Peritoneum (tissue), 1 donor: ENCODE results near the gene OMG.

DNA sequence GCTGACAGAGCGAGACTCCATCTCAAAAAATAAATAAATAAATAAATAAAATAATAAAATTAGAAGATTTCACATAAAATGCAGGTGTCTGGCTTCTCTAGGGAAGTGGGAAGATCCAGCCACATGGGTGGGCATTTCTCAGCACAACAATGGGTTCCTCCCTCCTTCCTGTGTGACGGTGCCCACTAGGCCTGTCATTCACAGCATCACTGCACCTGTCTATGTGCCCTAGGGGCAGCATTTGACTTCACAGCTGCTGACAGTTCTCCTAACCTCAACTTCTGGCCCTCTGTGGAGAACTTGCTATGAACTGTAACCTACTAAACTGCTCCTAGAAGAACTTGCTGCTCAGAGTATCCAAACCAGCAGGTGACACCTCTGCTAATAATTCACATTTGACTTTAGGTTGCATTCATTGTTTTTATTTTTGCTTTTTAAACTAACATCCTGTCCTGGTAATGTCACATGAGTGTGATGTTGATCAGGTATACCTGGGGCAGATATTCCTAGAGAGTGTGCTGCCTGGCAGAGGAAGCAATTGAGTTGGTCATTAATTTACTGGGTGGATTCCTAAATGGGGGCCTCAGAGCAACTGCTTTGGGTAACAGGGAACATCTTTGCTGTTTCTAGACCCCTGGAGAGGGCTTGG, 2.9 kb downstream of the ABHD15 start:
- PRO-cap: no peak

GRCh38 chr17:29590933-29592039, 1.6 kb upstream of the ANKRD13B start:
- PRO-cap: no peak

DNA sequence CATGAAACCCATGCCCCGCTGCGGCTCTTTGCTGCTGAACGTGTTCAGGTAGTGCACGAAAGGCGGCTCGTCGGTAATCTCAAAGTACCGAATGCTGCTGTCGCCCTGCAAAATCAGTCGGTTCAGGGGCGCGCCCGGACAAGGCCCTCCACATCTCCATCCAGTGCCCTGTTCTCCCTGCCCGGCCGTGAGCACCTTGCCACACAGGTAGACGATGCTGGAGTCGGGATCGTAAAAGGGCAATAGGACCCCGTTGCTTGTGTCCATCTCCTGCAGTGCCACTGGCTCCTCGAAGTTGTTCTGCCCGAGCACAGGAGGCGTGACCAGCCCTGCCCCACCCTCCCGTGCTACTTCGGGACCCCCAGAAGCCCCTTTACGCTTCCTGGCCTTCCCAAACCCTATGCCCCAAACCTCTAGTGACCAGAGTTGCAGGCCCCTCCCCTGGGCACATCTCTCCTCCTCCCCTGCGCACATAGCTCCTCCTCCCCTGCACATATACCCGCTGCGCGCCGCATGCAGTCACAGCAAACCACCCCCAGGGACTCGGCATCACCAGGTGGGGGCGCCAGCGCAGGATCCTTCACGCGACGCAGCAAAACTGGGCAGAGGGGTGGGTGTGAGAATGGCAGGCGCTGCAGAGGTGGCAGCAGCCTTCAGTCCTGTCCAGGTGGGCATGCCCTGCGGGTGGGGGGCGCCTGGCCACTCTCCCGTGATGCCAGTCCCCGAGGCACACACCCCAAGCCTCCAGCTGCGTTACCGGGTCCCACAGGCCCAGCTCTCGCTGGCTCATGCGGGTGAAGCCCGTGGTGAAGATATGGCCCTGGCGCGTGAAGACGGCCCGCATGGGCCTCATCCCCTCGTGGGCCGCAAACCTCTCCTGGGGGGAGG, 5.7 kb downstream of the CORO6 start:
- PRO-cap: no peak

GRCh38 chr17:29621051-29622244, 1.3 kb downstream of the CORO6 start:
- PRO-cap: no peak

DNA sequence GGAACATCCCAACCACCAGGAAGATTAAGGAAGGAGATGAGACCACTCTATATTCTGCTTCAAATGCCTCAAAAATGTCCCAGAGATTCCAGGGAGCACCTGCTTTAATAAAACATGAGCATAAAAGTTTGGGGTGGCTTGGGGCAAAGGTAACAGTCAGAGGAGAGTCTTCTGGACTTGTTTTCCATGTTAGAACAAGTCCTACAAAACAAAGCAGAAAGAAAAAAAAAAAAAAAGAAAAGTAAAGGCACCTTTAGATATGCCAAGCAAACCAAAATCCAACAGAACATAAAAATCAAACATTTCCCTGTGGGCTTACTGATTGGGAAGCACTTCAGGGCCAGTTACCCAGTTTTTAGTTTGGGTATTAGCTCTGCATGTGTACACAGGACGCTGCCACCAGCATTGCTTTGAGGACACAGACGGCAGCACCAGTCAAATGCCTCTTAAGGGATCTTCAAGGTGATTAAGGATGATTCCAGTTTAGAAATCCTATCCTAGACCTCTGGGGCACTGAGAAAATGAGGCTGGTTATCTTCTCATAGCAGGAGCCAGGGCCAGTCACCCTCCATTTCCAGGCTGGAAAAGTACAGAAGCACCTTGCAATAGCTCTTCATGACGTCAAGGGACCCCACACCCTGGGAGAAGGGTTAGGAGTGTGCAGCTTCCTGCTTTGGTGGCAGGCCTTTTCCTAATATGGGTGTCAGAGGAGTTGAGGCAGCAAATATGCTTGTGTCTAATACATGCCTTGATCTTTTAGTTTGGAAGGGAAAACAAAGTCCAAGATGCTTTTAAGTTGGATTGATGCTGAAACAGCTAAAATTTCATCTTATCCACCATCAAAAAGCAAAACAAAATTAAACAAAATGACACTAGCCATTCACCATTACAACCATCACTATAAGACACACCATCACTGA, 3.6 kb upstream of the CORO6 start:
- PRO-cap: no peak

DNA sequence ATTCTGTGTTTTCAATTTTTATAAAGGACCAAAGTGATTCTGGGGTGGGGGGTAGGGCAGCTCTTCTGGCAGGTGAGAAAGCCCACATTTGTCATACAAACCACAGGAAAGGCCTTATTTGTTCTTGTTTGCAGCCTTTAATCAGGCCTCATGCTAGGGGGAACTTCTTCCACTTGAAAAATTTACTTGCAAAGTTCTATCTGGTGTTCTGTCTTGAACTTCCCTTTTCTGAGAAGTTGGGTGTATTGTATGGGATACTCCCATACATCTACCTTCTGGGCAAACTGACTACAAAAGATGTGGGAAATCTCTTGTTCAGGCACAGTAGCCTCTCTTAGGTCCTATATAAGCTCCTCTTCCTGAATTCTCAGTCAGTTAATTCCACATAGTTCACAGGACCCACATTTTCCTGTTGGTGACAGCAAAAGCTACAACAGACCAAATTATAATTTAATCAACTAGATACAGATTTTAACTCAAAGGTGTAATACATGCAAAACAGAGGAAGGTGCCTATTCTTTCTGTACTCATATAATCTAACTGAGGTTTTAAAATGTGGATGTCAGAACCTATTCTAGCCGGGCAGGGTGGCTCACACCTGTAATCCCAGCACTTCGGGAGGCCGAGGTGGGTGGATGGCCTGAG, 101.1 kb upstream of the CORO6 start:
- PRO-cap: no peak

DNA sequence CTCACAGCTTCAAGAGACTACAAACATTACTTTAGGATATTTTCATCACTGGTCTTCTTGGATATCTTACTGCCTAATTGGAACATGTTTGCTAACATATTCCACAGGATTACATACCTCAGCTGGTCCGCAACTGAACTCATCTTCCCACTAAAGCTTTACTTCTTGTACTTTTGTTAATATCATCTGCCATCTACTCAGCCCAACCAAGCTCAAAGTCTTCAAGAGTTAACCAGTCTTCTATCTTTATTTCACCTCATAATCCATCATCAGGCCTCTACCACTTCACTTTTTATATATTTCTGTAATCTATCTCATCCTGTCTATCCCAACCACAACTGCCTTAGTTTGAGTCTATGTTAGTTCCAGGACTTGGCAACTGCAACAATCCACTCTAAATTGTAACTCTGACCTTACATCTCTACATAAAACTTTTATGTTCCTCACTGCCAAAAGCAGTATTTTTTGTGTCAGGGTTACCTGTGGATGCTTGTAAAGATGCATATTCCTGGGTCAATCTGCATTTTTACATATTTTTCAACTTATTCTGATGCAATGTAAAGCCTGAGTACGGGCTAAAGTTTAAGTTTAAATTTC, 45.5 kb downstream of the SSH2 start:
- PRO-cap: no peak

GRCh38 chr17:30132663-30133240, 16.1 kb downstream of the NSRP1 start:
- PRO-cap: no peak

- PRO-cap: no peak
These were observed 1.8 kb downstream of the SLC6A4 start for GRCh38 chr17:30233652-30234086.

- PRO-cap: no peak
These were observed 7.6 kb upstream of the SLC6A4 start for GRCh38 chr17:30243193-30243418.

- PRO-cap: no peak
These were observed 6.3 kb upstream of the TMIGD1 start for GRCh38 chr17:30340021-30340780.

- PRO-cap: no peak
These were observed 73.7 kb downstream of the GOSR1 start for GRCh38 chr17:30550867-30551332.

DNA sequence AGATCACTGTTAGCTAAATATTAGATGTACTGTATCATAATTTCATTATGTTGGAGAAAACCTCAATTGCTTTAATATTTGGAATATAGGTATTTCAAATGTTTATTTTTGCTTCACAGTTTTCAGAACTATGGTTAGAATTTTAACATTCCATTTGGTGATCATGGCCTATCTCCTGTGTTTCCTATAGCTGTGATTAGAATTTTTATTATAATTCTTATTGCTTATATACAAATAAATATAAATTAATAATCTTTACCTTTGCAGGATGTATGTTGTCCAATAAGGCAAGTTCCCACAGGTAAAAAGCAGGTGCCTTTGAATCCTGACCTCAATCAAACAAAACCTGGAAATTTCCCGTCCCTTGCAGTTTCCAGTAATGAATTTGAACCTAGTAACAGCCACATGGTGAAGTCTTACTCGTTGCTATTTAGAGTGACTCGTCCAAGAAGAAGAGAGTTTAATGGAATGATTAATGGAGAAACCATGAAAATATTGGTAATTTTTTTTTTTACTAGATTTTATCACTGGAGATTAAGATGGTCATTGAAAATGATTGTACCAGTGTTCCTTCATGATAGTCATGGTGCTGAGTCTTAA, 55.8 kb downstream of the CRLF3 start:
- PRO-cap: no peak

DNA sequence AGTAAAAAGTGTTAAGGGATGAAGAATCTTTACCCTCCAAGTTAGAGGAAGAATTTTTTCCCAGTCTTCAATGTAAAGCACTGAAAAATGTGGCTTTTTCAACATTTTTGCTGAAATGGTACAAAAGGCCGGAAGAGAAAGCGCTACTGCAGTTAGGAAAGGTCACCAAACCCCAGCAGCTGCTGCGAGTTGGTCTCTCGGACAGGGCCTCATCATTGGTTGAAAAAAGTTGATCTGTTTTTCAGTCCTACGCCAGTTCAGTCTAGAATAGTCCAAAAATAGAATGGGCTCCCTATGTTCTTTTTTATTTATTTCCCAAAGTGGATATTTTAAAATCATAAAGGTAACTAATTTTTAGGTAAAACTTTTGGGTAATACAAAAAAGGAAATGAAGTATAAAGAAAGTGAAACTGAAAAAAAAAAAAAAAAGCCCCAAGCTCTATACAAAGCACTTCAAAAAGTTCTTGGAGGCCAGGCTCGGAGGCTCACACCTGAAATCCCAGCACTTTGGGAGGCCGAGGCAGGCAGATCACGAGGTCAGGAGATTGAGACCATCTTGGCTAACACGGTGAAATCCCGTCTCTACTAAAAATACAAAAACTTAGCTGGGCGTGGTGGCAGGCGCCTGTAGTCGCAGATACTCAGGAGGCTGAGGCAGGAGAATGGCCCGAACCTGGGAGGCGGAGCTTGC, 17.4 kb downstream of the ADAP2 start:
- PRO-cap: no peak

DNA sequence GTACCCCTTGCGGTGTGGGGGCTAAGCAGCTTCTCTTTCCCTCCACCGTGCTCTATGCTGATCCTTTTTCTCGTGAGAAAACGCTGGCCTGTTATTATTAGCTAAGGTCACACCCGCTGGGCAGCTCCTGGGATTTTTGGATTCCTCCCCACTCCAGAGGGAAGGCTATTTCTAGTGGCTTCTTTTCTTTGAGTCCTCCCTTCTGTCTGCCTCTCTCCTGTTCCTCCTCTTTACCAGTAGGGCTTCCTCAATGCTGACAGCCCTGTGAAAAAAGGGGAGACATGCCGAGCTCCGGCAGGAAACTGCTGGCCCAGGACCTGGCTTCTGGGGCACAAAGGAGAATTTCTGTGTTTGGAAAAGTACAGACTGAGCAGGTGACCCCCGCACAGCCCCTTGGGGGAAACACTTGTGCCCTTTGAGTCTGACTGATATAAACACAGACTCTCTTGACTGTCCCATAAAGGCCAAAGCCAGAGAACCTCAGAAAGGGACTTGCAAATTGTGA, 14.0 kb upstream of the RNF135 start:
- PRO-cap: no peak

- PRO-cap: no peak
These were observed at the start of gene OMG for GRCh38 chr17:31296926-31297452. Gene OMG (minus strand): TSS chr17:31297239.

GRCh38 chr17:31490033-31490805, 98.7 kb downstream of the RAB11FIP4 start:
- PRO-cap: no peak

- PRO-cap: no peak
These were observed 189.2 kb downstream of the RAB11FIP4 start for GRCh38 chr17:31580233-31581557.

DNA sequence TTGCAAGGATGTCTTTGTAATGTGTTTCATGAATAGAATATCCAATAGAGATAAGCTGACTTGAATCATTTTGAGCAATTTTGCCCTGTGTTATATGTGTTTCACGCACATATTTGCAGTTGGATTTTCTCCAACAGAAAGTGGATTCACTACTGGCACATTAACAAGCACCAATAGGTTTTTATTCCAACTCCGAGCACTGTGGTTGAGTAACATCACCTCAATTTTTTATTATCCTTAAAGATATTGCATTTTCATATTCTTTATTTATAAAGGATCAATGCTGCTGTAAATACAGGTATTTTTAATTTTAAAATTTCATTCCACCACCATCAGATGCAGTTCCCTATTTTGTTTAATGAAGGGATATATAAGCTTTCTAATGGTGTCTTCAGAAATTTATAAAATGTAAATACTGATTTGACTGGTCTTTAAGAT, 7.2 kb upstream of the LRRC37B start:
- PRO-cap: no peak

DNA sequence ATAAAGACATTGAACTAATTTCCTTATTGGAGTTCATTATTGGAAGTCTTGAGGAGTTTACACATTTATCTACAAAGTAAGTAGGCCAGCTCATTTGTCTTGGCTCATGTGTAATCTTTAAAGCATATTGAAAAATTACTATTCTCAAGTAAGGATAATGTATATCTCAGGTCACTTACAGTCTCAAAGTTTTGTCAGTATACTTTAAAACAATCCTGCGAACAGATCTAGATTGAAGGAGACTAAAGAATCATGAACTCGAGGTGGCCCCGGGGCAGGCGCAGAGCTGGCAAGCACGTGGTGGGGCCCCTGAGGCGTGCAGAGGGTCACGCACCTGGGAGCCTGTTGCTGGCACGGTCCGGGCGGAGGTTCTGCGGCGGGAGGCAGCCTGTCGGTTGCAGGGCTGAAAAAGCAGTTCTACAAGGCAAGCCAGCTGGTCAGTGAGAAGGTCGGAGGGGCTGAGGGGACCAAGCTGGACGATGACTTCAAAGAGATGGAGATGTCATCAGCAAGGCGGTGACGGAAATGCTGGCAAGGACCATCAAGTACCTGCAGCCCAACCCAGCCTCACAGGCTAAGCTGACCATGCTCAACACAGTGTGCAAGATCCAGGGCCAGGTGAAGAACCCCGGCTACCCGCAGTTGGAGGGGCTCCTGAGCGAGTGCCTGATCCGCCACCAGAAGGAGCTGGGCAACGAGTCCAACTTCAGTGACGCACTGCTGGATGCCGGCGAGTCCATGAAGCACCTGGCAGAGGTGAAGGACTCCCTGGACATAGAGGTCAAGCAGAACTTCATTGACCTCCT, 33.1 kb downstream of the LRRC37B start:
- PRO-cap: no peak